Parotid gland (tissue), 1 donor: Measurements from ENCODE around the gene TEX51.

DNA sequence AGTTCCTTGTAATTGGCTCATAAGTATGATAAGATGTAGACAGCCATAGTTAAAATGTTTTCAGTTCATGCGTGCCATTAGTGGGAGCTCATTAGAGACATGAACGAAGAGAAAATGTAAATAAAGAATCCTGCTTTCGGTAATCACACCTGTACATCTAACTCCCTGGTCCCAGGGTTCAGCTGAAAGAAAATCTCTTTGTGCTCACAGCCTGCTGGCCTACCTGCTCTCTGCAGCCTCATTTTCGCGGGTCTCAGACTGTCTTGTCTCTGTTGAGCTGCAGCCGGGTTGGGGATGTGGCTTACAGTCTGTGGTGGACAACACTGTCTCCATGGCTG, 174.7 kb downstream of the TSN start:
- PRO-cap, result no peak

DNA sequence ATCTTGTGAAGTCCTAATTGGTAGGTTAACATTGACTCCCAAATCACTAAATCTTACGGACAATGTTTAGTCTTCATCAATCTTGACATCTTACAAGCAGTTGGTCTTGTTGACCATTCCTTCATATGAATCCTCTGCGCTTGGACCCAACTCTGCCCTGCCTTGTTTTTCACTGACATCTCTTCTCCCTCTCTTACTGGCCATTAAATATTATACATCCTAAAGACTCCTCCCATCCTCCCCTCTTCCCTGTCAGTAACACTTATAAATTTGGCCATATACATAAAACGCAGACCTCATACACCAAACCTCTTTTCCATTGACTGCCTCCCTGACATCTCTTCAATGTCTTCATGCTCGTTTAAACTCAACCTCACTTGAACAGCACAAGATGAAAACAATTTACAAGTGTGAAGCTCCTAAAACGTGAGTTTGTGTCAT, 738.3 kb downstream of the TSN start:
- PRO-cap, result no peak

DNA sequence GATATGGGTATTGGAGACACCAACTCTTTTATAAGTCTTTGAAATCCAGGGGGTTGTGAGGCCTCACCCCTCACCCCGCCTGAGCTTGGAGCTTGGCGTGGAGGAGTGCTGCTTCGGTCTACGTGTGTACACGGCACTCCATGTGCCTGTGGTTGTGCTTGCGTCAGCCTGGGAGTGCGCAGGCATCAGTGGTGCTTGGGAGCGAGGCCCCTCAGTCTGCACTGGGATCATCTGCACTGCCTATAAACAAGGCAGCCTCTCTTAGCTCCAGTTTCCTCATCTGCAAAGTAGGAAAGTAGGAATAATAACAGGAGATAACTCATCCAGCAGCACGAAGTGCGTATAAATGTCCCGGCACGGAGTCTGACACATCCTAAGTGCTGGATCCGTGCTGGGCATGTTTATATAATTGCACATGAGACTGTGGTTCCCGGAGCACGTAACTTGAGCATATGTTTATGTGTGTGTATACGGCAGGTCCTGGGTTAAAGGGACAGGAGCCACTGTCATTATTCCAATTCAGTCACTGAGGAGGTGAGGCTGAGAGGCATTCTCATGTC, 1.3 kb downstream of the GYPC start:
- PRO-cap, result bidirectional peak, plus-strand start outside the sequence, minus-strand start at position 528 of the sequence

GRCh38 chr2:126898736-126898977, at the start of gene TEX51:
Gene TEX51 (plus strand): TSS chr2:126898890.
- PRO-cap, result no peak

DNA sequence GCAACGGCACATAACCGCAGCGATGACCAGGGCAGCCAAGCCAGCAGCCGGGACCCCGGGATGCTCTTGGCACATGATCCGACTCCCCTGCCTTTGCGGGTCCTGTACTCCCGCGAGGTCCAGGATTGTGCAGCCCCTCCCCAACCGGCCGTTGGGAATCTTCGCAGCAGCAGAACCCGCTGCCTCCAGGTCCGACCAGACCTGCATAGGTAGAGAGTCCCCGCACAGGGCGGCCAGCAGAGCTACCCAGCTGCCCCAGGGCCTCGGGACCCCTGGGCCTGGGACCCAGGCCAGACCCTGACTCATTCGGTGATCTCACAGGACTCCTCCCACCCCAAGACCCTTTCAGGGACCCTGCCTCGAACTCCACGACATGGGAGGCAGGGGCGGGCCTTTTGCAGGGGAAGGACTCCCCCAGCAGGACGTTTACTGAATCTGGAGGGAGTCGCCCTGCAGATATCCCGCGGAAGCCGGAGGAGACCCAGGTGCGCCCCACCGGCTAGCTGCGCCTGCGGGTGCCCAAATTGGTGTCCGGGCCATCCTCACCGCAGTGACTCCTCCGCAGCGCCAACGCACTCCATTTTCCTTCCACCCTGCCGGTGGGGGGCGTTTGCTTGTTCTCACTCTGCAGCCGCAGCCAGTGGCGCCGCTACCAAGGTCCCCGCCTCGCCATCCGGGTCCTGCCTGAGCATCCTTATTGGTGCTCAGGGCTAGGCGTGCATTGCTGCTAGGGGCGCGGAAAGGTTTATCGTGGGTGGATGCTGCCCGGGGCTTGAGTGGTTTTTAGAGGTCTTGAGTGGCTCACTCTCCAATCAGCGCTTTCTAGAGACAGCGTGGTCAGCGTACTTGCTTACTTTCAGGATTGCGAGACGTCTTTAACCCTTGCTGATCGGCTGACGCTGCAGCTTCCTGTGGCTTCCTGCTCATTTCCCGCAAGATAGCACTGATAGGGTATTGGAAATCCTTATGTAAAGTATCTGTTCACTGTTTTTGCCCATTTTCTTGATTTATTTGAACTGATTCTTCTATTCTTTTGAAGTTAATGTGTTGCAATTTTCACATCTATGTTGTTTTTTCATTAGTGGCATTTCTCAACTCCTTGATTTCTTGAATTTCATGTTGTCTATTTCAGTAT, 81.5 kb downstream of the BIN1 start:
- PRO-cap, result no peak

DNA sequence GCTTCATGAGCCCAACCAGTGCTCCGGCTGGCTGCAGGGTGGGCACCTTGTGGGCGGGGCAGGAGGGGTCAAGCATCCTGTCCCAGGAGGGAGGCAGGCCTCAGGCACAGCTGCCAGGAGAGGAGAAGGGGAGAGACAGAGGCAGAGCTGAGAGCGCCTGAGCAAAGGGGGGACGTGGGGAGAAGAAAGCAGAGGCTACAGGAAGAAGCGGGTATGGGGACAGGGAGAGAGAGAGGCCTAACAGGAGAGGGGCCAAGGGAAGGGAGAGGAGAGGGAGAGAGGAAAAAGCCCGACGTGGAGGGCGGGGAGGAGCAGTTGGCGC, 57.0 kb downstream of the BIN1 start:
- PRO-cap, result no peak

- PRO-cap, result no peak
These were observed 2.1 kb downstream of the CYP27C1 start for GRCh38 chr2:127217959-127218477.

GRCh38 chr2:127302205-127302766, 8.3 kb upstream of the ERCC3 start:
- PRO-cap, result no peak

- PRO-cap, result no peak
These were observed 1.2 kb upstream of the MAP3K2 start for GRCh38 chr2:127388904-127389387.

DNA sequence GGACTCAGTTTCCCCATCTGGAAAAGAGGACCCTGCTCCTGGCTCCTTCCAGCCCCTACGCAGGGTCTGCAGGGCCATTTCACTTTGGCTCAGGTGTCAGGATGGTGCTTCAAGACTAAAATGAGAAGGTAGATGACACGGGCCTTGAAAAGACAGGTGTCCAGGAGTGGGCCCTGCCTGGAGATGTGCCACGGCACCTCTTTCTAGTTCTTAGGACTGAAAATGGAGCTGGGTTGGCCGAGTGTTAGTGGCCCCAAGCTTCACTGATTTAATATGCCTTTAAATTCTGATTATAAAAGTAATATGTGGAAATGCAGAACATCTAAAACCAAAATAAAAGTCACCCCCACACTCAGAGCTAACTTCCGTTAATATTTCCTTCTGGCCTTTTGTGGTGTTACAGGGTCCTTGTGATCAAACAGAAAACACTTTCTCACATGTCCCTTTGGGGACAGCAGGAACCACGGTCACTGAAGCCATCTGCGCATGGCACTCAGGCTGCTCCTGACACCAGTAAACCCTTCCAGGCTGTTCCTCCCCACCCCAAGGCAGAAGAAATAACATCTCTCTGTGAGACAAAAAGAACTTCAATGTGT, 25.2 kb upstream of the GPR17 start:
- PRO-cap, result no peak

DNA sequence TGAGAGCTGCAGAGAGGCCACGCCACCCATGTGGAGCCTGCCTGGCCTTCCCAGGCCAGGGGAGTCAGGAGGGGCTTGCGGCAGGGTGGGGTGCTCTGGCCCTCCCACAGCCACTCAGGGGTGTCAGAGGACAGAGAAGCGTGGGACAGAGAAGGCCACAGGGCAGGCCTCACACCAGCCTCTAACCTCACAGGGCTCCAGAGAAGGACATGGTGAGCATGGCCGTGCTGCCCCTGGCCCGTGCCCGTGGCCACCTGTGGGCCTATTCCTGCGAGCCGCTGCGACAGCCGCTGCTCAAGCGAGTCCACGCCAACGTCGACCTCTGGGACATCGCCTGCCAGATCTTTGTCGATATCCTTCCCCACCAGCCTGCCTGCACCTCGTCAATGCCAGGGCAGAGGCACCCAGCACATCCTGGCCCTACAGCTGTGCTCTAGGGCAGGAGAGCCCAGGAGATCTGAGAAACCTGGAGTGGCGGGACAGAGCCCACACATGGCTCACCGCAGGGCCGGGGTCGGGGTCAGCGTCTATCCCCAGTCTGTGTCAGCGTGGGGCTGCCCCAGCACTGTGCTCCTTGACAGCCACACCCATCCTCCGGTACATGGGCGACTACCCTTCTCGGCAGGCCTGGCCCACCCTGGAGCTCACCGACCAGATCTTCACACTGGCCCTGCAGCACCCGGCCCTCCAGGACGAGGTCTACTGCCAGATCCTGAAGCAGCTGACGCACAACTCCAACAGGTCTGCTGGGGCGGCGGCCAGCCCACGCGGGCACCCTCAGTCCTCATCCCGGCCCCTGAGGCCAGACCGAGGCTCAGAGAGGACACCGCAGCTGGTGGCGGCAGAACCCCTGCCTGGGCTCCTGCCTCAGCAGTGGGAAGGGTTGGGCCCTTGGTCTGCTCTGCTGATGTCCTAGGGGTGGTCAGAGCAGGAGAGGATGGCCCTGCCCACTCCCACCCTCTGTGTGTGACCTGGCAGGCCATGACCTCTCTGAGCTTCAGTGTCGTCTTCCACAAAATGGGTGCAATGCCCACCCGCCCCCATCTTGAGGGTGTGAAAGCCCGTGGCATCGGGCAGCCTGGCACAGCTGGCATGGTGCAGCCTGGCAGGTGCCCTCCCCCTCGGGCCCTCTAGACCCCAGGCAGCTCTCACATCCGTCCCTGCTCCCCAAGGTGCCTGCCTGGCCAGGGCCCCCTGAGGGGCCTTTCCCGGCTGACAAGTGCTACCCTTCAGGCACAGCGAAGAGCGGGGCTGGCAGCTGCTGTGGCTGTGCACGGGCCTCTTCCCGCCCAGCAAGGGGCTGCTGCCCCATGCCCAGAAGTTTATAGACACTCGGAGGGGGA, 14.5 kb upstream of the GPR17 start:
- PRO-cap, result no peak

GRCh38 chr2:127633249-127633620, 12.7 kb upstream of the GPR17 start:
- PRO-cap, result no peak

DNA sequence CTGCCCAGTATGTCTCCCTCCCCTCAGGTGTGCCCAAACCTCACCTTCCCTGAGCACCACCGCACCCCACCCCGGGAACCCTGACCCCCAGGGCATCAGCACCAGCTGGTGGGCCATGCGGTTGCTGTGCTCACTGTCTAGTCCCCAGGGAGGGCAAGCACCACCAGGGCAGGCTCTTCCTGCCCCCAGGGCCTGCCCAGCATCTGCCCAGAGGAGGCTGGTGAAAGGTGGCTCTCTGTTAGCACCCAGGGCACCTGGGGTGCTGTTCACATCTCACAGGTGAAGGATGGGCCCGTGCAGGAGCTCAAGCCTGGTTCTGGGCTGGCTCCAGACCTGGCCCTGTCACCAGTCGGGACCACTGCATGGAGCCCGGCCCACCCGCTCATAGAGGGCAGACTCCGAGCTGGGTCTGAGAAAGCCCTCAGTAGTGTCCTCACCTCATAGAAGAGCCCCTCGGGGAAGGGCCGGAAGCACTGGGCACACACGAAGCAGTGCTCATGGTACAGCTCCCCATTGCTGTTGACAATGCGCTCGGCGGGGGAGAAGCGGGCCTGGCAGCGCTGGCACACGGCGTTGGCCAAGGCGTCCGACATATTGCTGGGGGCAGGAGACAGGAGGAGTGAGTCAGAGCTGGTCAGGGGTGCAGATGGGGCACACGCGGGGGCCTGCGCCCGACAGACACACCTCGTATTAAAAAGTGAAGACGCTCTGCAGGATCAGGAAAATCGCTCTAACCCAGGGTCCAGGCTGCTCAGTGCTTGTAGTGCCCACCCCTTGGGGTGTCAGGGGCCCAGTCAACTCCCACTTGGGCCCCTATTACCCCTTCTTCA, 11.2 kb downstream of the GPR17 start:
- PRO-cap, result no peak

DNA sequence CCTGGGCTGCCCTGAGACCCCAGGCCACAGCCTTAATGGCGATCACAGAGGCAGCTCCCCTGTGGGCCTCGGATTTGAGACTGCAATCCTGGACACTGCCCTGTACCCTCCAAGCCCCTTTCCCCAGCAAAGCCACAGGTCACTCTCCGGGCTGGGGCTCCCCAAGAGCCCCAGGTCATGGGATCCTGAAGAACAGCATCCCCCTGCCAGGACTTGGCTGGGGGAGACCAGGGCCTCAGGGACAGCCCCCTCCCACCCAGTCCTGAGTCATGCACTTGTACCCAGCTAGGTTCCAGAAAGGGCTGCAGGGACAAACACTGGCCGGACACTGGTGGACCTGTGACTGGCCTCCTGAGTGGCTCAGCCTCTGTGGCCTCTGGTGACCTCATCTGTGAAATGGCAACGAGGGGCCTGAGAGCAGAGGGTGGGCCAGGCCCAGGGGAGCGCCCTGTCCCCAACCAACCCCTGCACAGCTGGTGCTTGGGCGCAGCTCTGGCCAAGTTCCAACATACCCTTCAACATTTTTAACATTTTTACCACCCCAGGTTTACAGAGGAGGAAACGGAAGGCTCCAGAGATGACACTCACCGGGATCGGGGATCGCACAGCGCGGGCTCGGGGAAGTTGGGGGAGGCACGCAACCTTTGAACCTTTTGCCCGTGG, 1.2 kb downstream of the LIMS2 start:
- PRO-cap, result no peak

GRCh38 chr2:127702083-127702926, 1.0 kb downstream of the SFT2D3 start:
- PRO-cap, result unidirectional peak, minus-strand start at chr2:127702376

- PRO-cap, result no peak
These were observed 23.6 kb downstream of the SFT2D3 start for GRCh38 chr2:127724789-127725423.

GRCh38 chr2:127885125-127885563, 612 bp downstream of the AMMECR1L start:
- PRO-cap, result no peak

DNA sequence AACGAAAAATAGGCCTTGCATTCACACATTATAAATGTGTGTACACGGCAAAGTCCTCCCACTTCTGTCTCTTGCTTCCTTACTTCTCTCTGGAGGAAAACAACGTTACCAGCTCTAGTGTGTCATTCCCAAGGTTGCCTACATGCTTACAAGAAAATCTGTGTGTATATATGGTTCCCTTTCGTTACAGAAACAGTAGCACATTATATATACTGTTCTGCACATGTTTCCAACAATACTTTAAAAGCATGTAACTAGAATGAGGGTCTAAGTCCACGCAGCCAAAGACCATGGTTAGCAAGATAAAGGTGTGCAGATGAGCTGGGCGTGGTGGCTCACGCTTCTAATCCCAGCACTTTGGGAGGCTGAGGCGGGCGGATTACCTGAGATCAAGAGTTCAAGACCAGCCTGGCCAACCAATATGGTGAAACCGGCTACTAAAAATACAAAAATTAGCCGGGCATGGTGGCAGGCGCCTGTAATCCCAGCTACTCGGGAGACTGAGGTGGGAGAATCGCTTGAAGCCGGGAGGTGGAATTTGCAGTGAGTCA, 25.0 kb upstream of the UGGT1 start:
- PRO-cap, result no peak

GRCh38 chr2:128133004-128133395, 42.0 kb downstream of the UGGT1 start:
- PRO-cap, result no peak

GRCh38 chr2:128232931-128233854, 85.5 kb downstream of the HS6ST1 start:
- PRO-cap, result no peak